ENCODE measurements around a stretch of chr12.

- PRO-cap, result no peak
These were observed 51.9 kb downstream of the RNF34 start for GRCh38 chr12:121451837-121452240.

DNA sequence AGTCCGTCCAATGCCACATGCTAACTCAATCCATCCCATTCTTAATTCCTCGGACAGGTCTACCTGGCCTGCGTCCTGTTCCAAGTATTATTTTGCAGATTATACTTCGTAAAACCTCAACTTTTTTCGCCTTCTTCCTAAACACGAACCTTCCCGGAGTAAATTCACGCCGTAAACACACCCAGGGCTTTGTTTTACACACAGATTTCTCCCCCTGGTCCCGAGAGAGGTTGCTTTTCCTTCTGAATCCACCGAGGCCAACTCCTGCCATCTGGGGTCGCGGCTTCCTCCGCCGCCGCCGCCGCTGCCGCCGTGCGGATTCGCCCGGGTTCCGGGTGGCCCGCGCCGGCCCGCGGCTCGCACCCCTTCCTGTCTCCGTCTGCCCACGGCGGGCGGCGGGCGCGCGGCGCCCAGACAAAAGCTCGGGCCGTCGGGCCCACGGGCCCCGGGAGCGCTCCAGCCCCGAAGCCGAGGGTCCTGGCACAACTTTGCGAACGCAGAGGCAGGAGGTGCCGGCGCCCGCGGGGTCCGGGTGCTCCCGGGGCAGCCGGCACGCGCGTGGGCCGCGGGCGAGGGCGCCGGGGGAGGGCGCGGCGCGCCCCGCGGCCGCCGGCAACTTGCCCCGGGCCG, 66.4 kb downstream of the RNF34 start:
- PRO-cap, result no peak

DNA sequence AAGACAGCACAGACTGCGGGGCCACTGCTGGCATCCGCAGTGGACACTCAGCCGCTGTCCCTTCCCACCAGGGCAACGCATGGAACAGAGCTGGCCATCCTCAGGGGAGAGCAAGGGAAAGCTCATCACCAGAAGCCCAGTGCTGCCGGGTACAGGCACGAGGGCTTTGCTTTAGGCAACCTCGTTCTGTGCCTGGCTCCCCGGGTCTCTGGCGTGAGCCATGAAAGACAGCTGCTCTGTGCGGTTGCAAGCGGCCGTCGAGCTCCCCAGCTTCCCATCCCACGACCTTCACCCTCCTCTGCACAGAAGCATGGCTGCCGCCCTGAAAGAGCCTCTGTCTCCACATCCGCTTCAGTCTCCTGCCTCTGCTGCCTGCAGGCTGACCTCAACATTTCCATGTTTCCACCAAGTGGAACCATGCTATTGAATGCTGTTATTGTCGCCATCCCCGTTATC, 57.2 kb downstream of the KDM2B start:
- PRO-cap, result no peak

DNA sequence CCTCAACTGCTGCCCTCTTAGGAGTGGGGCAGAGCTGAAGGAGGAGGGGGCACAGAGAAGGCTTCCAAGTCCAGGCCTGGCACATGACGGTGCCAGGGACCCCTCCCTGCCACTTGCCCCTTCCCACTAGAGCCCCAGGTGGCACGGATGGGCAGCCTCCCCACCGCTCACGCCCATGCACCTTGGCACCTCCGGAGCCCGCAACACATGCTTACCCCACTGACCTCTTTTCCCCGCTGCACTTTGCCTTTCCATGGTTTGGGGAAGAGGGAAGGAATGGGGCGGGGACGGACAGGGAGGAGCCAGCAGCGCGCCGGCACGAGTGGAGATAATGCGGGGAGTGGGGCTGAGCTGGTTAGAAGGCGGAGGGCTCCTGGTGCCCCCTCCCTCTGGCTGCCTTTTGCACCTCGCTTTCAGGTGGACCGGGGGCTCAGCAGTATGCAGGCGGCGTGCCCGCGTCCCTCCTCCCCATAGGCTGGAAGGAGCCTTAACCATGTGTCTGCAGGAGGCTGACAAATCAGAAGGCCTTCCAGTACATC, 45.0 kb downstream of the KDM2B start:
- PRO-cap, result no peak

GRCh38 chr12:121538312-121538622, 42.6 kb downstream of the KDM2B start:
- PRO-cap, result no peak

DNA sequence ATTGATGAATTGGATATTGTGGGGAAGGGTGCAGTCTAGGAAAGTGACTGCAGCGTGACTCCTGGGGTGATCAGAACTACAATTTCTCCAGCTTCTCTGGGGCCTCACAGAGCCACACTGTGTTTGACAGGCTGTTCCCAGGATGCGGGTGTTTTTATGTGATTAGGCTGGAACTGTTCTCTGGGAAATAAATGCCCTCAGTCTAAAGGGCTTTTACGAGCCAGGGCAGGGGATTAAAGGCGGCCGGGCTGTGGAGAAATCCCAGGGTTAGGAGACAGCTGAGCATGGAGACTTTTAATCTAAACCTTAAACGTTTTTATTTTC, 29.3 kb upstream of the KDM2B start:
- PRO-cap, result no peak

DNA sequence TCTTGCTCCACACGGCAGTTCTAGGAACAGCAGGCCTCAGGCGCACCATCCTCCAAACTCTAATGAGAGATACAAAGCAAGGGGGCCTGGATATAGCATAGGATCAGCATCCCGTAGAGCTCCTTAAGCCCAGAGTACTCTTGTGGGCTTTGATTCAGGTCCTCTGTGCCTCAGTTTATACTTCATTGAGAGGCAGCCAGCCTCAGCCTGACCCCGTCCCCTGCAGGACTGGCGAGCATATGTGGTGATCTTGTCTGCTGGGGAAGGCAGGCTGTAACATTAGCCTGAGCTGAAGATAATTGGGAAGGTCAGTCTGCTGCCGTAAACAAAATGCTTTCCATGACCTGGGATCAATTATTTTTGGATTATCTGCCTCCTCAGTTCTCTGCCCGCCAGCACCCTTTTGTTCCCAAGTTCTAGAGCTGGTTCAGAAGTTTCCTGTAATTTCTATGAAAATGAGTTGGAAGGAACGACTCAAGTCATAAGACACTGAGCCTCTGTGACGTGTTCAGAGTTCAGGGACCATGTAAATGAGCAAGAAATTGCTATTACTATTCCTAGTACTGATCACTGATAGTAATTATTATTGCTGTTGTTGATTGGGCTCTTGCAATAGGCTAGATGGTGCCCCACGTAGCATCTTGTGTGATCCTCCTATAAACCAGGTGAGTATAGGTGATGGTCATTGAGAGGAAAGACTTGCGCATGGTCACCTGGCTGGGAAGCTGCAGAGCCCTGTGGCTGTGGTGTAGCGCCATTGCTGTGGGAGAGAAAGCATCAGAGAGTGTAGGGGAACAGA, 38.6 kb downstream of the MORN3 start:
- PRO-cap, result no peak

GRCh38 chr12:121776856-121777136, 16.7 kb downstream of the RHOF start:
- PRO-cap, result no peak

DNA sequence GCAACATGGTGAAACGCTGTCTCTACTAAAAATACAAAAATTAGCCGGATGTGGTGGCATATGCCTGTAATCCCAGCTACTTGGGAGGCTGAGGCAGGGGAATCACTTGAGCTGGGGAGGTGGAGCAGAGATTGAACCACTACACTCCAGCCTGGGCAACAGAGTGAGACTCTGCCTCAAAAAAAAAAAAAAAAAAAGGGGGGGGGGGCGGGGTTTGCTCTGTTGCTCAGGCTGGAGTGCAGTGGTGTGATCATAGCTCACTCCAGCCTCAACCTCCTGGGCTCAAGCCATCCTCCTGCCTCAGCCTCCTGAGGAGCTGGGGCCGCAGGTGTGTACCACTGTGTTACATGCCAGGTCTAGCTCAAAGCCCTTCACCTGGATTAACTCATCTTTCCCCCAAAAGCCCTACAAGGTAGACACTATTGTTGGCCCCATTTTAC, 5.8 kb downstream of the RHOF start:
- PRO-cap, result no peak

- PRO-cap, result no peak
These were observed 5.0 kb upstream of the SETD1B start for GRCh38 chr12:121798903-121799208.

DNA sequence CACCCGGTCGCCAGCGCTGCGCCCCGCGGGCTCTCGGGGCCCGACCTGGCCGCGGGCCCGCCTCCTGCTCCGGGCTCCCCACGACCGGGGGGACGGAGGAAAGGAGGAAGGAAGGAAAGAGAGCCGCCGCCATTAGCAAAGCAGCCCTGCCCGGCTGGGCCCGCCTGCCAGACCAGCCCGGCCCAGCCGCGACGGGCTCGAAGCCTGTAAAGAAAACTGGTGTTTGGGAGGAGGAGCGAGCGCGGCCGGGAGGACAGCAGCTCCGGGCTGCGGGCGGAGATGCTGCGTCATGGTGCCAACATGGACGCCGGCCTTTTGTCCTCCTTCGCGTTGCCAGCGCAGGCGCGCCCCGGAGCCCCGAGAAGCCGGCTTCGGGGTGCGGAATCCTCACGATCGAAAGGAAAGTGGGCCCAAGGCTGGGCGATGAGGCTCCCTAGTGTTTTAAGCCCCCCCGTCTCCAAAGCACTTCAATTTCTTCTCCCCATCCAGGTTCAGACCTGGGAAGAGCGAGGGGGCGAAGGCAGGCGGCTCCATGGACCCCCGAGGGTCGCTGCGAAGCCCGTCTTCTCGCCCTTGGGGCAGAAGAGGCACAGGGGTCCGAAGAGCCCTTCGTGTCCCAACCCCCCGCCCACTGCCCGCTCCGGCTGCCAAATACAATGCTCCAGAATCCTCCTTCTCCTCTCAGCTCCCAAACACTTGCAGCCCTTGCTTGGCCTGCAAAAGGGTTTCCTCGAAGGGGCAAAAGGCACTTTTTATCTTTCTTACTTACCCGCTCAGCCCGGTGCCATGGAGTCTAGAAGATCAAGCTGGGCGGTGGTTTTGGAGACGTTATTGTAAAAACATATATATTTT, 2.8 kb upstream of the SETD1B start:
- PRO-cap, result bidirectional peak, plus-strand start at position 276 of the sequence, minus-strand start at position 291 of the sequence

DNA sequence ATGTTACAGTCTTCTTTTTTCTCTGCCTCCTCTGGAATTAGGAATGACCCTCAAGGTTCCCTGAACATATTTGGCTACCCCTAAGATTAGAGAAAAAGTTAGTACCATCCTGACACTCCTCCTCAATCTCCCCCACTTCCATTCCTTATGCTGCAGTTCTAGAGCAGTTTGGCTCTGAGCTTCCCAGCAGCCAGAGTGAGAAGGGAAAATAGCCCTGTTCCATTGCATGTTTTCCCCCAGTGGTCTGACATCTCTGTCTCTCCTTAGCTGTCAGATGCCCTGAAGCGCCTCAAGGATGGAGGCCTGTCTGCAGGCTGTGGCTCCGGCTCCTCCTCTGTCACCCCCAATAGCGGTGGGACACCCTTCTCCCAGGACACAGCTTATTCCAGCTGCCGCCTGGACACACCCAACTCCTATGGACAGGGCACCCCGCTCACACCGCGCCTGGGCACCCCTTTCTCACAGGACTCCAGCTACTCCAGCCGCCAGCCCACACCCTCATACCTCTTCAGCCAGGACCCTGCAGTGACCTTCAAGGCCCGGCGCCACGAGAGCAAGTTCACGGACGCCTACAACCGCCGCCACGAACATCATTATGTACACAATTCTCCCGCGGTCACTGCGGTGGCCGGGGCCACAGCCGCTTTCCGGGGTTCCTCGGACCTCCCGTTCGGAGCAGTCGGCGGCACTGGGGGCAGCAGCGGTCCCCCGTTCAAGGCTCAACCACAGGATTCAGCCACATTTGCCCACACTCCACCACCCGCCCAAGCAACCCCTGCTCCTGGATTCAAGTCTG, 5.7 kb downstream of the SETD1B start:
- PRO-cap, result no peak

GRCh38 chr12:121893812-121894311, 5.3 kb downstream of the PSMD9 start:
- PRO-cap, result no peak

- PRO-cap, result no peak
These were observed 13.5 kb upstream of the MLXIP start for GRCh38 chr12:122064744-122065777.

GRCh38 chr12:122094756-122095432, 16.3 kb downstream of the MLXIP start:
- PRO-cap, result no peak

- PRO-cap, result no peak
These were observed 38.7 kb downstream of the IL31 start for GRCh38 chr12:122135101-122135862.

DNA sequence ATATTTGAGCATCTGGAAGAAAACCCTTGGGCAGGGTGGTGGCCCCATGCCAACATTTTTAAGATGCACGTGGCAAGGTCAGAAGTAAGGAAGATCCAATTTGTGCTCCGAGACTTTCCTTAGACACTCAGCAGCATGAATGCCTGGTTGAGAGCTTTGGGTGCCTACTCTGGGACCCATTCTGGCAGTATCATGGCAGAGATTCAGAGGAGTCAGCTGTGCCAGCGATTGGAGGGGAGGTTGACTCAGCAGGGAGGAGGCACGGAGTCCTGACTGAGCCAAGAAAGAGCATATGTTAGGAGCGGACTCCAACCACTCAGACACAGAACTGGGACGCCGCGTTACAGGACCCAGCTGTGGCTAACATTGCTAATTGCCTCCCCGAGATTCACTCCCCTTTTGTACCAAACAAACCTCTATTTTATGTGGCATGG, 15.0 kb upstream of the CLIP1 start:
- PRO-cap, result no peak

DNA sequence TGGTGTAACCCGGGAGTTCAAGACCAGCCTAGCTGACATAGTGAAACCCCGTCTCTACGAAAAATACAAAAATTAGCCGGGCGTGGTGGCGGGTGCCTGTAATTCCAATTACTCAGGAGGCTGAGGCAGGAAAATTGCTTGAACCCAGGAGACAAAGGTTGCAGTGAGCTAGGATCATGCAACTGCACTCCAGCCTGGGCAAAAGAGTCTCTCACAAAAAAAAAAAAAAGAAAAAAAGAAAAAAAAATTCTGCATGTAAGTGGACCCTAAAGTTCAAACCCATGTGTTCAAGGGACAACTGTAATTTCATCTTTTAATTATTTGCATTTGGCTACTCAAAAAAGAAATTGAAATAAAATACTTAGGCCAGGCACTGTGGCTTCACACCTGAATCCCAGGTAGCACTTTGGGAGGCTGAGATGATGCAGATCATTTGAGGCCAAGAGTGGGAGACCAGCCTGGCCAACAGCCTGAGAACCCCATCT, 2.2 kb upstream of the ZCCHC8 start:
- PRO-cap, result no peak

- PRO-cap, result no peak
These were observed 3.6 kb upstream of the ZCCHC8 start for GRCh38 chr12:122503992-122504984.

GRCh38 chr12:122523034-122523766, 3.5 kb downstream of the RSRC2 start:
- PRO-cap, result no peak

Measured in Metastatic Lung Carcinoma in the Adrenal Gland (tissue), 1 donor.